PC-3 (cell line): ENCODE data around the gene MAML1.

- RAMPAGE, long total RNA: no peak
Measured at GRCh38 chr5:179614742-179615277, 8.7 kb downstream of the HNRNPH1 start.

GRCh38 chr5:179724450-179725041 lies 8.1 kb upstream of the MAML1 start:
- RAMPAGE, long total RNA: no peak

- RAMPAGE, long total RNA: no peak
Measured at GRCh38 chr5:179729761-179730718, 2.6 kb upstream of the MAML1 start.

DNA sequence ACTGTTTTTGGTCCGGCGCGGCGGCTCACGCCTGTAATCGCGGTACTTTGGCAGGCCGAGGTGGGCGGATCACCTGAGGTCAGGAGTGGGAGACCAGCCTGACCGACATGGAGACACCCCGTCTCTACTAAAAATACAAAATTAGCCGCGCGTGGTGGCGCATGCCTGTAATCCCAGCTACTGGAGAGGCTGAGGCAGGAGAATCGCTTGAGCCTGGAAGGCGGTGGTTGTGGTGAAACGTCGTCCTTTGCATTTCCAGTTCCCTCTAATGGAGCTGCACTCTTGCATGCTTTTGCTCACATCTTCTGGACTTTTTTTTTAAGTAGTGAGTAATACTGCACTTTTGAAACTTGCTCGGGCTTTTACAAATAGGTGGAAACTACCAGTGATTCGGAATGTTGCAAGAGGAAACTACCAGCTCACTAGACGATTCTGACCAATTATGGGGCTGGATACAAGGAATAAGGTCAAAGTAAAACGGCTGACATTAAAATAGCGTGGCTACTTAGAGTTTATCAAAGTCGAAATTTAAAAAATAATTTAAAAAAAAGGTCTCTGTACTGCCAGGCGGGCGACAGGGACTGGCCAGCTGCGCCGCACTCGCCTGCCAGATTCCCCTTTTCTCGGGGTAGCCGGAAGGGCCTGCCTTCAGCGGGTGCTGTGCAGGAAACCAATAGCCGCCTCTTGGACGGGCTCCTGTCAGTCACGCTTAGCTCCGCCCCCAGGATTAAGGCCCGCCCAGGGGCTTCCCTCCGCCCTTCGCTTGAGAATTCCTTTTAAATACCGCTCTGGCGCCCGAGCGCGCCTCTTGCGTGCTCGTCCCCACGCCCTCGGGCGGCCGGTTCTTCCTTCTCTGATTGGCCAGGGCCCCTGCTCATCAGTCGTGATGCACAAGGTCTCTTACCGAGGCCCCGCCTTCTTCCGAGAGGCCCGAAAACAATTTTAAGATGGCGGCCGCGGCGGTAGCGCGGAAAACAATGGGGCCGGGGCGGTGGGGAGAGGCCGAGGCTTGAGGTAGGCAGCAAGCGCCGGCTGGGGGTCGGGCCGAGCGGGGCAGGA lies at the start of gene MAML1:
TSS of gene MAML1 (plus strand) at position 924 of the 1,059 bp plus-strand sequence.
- RAMPAGE, long total RNA: no peak

GRCh38 chr5:179776344-179777341 lies 17.1 kb upstream of the LTC4S start:
- RAMPAGE, long total RNA: no peak

DNA sequence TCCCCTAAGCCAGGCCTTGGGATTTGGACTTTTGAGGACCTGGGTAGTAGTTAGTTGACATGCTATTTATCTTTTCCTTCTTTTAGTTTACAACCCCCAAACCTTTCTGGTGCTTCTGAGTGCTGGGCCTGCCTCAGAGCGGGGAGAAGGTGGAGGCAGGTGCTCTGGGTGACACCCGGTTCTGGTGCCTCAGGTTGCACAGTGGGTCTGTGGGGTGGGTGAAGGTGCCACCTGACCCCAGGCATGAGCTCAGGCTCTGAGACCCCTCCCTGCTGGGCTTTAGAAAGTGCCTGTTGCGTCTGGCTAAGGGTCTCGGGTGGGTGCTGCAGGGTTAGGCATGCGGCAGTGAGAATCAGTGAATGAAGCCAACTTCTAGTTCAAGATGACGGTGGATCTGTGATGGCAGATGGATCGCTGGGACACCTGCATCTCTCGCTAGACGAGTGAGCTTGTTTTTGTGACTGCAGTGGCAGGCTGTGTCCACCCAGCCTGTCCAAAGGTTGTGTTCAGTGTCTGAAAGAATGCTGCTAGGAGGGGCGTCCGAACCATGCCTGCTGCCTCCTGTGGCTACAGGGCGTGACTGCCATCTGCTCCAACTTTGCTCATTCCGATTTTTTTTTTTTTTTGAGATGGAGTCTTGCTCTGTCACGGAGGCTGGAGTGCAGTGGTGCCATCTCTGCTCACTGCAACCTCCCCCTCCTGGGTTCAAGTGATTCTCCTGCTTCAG lies 5.0 kb downstream of the SQSTM1 start:
- RAMPAGE, long total RNA: no peak

DNA sequence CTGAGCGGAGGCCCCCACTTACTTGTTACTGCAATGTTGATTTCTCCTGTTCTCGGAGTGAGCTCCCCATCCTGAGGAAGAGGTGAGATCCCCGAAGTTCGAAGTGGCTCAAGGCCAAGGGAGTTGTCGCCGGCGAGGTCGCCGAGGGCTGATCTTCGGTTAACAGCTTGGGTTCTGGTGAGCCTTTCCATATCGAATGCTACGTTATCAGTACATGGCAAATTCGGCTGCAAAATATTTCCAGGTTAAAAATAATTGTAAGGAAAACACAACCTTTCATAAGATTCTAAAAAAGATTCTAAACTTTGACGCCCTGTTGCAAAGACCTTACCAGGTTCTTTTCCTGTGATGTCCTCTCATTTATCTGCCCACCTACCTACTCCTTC lies 59.1 kb upstream of the TBC1D9B start:
- RAMPAGE, long total RNA: no peak

DNA sequence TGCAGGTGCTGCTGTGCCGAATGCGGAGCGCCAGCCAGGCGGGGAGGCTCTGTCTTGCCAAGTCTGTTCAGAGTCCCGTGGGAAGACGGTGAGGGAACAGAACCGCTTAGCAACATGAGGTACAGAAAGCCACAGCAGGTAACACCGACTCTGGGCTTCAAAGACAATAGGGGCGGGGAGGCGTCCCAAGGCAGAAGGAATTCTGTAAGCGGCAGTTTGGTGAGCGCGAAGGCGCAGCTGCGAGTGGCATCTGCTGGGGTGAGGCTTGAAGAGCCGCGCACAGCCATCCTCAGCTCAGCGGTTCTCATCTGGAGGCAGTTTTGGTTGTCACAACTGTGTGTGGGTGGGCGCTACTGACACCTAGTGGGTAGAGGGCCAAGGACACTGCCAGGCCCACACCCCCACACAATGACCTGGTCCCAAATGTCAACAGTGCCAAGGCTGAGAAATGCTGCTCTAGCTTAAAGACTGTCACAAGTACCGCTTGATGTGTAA lies 67.4 kb upstream of the TBC1D9B start:
- RAMPAGE, long total RNA: no peak

- RAMPAGE, long total RNA: no peak
Measured at GRCh38 chr5:180041460-180041820, 30.1 kb downstream of the RNF130 start.

- RAMPAGE, long total RNA: no peak
Measured at GRCh38 chr5:180083015-180083846, 11.7 kb upstream of the RNF130 start.

DNA sequence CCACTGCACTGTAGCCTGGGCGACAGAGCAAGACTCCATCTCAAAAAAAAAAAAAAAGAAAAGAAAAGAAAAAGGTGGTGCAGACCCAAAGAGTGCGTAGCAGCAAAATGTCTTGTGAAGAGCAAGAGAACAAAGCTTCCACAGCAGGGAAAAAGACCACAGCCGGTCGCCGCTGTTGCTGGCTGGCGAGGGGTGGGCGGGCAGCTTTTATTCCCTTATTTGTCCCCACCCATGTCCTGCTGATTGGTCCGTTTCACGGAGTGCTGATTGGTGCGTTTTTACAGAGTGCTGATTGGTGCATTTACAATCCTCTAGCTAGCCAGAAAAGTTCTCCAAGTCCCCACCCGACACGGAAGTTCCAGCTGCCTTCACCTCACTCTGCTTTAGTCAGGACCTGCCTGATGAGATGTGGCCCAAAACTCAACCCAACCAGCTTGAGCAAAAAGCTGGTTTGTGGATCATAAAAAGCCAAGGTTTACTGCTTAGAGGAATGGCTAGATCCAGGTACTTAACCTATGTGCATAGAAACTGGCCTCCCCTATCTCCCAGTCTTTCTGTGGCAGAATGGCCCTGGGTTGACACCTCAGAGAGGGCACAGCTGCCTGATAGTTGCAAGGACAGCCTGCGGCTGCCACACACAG lies 1.2 kb upstream of the RASGEF1C start:
- RAMPAGE, long total RNA: no peak

DNA sequence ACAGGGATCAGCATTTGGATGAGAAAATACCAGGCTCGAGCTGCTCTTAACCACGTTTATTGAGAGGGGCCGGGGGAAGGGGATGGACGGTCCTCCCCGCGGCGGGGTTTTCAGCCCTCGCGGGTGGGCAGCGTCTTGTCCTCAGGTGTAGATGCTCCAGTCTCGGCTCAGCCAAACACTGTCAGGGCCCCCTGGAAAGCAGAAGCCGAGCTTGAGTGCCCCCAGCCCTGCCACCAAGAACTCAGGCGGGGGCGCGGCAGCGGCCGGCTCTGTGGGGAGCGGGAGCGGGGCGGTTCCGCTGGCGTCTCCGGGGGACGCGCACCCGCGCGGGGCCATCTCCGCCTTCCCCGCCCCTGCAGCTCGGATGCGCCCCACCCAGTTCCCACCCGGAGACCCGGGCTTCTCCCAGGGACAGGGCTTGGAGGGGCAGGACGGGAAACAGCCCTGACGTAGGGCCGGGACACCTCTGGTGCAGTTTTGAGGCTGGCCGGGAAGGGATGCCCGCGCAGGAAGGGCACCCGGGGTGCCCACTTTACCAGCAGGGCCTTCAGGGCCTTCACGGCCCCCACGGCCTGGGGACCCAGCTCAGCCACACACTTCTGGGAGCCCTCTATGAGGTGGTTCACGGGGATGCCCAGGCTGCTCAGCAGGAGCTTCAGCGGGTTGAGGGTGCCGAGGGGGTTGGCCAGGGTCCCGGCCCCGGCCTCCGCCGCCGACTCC lies 1.1 kb downstream of the SCGB3A1 start:
- RAMPAGE, long total RNA: no peak

DNA sequence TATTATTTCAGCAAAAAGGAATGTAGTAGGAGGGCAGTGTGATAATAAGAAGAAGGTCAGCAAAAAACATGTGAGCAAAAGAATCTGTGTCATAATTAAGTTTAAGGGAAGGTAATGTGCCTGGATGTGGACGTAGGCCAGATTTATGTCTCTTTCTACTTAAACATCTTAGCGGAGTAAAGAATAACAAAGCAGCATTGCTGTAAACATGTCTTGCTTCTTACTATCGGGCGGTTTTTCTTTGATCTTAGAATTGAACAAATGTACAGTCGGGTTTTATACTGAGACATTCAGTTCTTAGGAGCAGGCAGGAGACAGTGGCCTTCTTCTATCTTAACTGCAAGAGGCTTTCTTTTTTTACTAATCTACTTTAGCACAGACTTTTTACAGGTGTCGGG lies 40.3 kb upstream of the FLT4 start:
- RAMPAGE, long total RNA: no peak

DNA sequence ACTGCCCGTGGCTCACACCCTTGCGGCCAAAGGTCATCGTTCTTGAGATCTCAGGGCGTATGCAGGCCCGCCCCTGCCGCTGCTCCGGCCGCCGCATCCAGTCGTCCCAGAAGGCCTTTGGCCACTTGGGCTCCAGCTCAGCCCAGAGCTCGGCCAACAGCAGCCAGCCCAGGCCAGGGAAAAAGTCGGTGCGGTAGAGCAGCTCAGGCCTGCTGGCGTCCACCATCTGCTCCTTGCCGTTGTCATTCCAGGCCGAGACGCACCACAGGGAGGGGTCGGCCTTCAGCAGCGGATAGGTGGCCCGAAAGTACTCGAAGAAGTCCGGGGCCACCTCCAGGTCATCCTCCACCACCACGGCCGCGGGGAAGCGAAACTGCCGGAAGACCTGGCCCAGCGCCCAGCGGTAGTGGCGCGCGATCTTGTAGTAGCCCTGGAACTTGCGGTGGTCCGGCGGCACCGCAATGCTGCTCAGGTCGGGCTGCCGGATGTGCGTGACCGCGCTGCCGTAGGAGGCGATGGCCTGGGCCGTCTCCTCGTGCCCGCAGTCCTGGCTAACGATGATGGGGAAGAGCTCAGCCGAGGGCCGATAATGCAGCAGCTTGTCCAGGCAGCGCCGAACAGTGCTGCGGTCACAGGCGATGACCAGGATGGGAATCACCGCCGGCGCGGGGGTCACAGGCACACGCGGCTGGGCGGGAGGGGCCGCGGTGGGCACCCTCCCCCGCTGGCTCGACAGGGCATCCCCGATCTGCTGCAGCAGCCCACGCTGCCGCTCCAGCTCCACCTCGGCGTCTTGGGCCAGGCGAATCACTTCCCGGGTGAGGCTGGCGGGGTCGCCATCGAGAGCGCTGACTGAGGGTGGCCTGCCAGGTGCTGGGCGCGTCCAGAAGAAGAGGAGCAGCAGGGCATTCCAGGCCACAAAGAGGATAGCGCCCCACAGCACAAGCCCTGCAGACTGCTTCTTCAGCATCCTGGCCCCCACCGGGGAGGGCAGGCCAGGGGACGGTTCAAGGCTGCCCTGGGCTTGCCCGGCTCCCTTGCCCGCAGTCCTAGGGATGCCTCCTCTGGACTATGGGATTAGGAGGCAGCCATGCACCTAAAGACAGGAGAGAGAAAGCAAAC lies 10.2 kb downstream of the MGAT1 start:
- RAMPAGE, long total RNA: no peak

DNA sequence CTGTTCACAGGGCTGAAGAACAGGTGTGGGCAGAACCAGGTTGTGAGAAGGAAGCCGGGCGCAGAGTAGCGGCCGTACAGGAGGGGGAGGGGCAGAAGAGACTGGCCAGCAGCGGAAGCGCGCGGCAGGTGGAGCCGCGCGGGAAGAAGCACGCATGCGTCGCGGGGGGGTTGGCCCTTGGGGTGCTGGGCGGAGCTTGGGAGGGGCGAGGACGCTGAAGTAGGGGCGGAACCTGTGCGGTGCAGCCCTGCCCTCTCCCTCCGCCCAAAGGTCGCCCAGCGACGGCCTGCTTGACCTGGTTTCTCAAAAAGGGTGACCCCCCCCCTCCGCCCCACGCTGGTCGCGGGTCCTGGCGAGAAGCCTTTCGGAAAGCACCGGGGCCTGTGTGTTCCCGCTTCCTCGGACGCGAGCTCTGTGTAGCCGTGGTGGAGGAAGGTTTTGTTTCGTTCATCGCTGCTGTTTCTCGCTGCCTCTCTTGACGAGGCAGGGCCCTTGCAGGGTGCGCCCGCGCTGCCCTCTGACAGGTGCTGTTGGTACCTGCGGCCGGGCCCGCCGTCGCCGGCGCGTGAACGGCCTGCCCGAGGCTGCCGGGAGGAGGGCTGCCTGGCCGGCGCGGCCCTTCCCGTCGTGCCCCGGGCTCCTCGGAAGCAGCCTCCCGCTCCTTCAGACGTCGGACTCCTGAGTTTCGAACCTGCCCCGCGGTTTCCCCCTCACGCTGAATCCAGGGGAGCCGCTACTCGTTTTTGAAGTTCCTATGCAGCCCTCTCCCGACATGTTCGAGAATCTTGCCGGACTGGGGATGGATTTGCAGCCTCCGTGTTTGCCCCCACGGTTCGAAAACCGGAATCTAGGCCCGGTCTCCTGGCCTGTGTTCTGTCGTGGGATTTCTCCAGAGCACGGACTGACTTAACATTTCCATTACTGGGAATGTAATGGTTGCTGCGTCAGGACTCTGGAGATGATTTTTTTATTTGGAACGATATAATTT lies 8.0 kb upstream of the MGAT1 start:
- RAMPAGE, long total RNA: no peak

- RAMPAGE, long total RNA: no peak
Measured at GRCh38 chr5:180860241-180861107, 602 bp downstream of the ZFP62 start.

GRCh38 chr5:181041010-181041380 lies 929 bp downstream of the BTNL9 start:
- RAMPAGE, long total RNA: no peak

- RAMPAGE, long total RNA: no peak
Measured at GRCh38 chr5:181183969-181184502, 21.0 kb downstream of the TRIM7 start.

- RAMPAGE, long total RNA: no peak
Measured at GRCh38 chr5:181221187-181221785, 1.8 kb upstream of the TRIM41 start.

DNA sequence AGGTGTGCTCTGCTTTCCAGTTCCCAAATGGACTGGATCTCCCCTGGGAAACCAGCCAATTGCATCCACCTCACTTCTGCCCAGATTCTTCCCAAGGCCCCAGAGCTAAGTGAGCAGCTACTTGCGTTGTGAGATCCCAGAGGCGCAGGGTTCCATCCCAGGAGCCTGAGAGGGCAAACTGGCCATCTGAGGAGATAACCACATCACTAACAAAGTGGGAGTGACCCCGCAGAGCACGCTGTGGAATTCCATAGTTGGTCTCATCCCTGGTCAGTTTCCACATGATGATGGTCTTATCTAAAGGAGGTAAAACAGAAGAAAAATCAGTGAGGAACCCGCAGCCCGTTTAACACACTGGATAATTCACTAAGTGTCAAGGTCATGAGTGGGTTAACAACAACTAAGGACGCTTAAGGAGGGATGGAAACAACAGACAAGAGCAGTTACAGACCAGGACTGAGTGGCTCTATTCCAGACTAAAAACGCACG lies 1.6 kb downstream of the RACK1 start:
- RAMPAGE, long total RNA: no peak